Left cardiac atrium (tissue), 1 donor: ENCODE measurements around a stretch of chr15.

DNA sequence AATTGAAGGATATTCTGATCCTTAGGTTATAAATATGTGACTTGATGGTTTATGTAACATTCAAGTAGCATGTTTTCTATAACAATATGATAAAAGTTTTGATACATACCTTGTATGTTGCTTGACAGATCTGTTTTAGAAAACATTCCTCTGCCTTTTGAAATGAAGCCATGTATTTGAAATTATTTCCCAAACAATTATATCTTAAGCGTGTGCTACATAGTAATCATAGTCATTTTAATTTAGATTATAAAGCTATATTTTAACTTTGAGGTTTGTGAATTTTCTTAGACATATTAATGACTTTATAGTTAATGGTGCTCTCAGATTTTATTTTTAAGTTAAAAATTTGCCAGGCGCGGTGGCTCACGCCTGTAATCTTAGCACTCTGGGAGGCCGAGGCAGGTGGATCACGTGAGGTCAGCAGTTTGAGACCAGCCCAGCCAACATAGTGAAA lies 11.3 kb upstream of the CHD2 start:
- PRO-cap: no peak

DNA sequence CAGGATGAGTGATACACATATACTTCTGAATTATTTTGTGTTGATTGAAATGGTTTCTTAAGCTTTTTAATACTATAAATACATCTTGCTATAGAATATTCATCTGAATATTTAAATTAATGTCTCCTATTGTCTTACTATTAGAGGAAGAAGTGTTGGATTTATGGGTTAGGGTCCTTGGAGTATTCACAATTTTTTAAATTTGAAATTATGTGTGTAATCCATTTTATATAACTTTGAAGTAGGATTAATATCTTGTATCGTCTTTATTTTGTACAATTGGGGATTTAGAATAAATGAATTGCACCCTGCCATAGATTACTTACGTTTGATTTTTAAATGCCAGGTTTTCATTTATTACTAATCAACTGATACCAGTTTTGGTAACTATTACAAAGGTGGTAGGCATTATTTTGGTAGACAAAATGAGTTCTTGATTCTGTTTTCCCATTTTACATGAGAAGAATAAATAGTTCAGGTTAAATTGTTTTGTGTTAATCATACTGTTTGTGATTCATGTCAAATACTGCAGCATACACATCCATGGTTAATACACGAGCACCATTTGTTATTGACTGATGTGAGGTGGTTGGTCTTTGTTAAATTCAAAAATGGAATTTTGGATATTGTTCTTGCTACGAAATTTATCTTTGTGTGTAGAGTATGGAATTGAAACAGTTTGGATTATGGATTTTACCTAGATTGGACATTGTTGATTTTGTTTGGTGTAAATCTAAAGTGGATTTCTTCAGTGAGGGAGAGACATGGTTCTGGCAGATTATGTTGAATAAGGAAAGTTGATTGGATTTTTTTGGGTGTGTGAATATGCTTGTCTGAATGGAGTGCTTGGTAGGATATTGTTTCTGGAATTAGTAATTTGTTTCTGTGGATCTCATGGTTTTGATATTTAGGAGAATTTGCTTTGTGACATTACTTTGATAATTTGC lies 1.4 kb upstream of the CHD2 start:
- PRO-cap: no peak

DNA sequence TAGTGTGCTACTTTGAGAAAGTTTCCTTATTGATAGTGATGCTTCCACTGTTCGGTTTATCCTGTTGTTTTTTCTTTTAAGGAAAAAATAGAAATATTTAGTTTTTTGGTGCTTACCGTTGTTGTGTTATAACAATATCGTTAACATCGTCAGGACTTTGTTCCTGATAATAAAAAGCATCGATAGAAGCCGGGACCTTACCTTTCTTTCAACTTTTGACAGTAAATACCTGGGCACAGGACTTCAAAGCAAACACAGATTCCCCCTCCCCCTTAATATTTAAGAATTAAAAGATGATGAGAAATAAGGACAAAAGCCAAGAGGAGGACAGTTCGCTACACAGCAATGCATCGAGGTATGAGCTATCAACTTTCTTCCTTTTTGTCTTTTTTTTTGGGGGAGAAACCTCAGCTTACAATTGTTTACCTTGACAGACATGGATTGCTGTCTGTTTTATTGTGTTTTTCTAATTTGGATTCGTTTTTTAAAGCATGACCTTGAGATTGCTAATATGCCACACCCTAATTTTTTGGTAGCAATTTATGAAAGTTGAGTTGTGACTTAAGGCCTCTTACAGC lies 910 bp downstream of the CHD2 start:
- PRO-cap: no peak

GRCh38 chr15:92918754-92919028 lies 18.6 kb downstream of the CHD2 start:
- PRO-cap: no peak

GRCh38 chr15:92923962-92924840 lies 24.1 kb downstream of the CHD2 start:
- PRO-cap: no peak

GRCh38 chr15:93002084-93002545 lies 86.9 kb downstream of the RGMA start:
- PRO-cap: no peak

- PRO-cap: no peak
Observed at GRCh38 chr15:93331593-93332154, 242.7 kb upstream of the RGMA start.

DNA sequence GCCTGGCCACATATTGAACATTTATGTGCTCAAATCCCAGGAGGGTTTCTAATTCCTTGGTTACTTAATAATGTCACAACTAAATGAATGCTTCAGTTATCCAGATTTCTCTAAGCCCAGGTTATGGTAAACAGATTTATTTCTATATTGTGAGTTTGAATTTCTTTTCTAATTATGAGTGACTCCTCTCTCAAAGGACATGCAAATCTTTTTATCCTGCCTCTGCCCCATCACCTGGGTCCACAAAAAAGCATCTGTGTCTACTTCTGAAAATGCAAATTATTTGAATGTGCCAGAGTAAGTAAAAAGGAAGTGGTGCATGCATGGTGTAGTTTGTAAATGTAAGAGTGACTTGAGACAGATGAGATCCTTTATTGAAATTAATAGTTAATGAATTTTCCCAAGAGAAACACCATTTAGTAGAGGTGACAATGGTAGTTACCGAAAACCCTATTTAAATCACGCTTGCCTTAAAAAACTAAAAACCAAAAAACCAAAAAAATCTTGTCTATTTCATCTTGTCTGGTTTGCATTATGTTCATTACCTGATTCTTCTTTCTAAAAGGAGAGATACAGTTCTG lies 26.9 kb downstream of the MCTP2 start:
- PRO-cap: no peak

DNA sequence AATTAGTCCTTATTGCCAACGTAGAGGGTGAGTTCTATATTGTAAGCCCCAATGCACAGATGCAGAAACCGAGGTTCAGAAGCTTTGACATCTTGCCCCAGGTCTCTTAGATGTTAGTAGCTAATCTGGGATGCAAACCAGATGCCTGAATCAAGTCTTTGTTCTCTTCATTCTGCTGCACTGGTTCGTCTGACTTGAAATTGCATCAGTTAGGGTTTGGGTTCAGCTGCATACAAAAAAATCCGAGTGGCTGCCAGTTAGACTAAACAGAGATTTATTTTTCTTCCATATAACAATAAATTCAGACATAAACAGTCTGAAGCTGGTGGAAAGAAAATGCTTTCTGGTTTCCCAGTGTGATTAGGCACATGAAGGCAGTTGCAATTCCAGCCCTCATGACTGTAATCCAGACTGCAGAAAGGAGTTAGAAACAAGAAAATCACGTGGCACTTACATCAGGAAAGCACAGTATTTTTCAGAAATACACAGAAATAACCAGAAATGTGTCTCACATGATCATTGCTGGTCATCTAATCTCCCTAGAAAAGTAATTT lies 930.7 kb downstream of the MCTP2 start:
- PRO-cap: no peak

GRCh38 chr15:95281660-95282127 lies 1048.8 kb upstream of the NR2F2 start:
- PRO-cap: no peak

GRCh38 chr15:95327661-95327959 lies 1002.9 kb upstream of the NR2F2 start:
- PRO-cap: unidirectional peak, plus-strand start at chr15:95327731

GRCh38 chr15:95368258-95368656 lies 962.2 kb upstream of the NR2F2 start:
- PRO-cap: unidirectional peak, minus-strand start at chr15:95368414

GRCh38 chr15:95470419-95470722 lies 860.1 kb upstream of the NR2F2 start:
- PRO-cap: no peak

DNA sequence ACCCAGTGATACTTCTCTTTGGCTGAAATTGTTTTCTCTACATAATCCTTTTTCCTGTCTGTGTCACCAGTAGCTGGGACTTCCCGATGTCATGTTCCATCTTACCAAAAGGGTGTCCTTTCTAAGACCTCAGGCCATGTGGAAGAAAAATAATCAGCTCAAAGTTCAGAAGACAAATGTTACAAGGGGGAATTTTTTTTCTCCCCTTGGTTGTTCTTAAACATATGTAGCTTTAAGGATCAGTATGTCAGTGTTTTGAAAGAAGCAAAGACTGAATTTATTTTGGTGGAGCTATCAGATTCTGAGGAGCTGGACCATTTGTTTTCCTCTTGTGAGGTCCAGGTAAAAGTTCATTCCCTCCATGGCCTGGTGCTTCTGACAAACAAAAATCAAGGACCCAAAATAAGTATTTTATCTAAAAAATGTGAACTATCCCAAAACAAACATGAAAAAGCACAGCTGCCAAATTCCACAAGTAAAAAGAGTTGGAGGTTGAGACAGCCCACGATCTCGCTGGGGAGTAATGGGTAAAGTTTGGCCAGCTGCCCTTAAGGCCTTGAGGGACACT lies 859.3 kb upstream of the NR2F2 start:
- PRO-cap: no peak

DNA sequence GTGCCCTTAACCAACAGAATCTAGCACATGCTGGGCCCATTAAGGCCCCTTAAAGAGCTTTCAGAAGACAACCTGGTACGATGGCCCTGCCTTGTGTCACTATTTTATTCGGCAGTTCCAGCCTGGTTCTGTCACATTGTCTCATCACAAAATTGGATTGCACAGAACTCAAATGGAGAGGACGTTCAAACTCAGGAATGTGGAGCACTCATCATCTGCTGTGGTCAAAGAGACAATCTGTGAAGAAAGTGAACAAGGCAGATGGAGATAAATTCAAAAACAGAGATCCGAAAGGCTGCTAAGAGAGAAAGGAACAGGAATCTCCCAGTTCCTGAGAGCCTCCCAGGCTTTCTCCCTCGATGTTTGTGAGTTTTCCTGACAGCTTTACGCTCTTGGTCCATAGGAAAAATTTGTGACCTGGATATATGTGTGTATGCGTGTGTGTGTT lies 852.9 kb upstream of the NR2F2 start:
- PRO-cap: no peak

DNA sequence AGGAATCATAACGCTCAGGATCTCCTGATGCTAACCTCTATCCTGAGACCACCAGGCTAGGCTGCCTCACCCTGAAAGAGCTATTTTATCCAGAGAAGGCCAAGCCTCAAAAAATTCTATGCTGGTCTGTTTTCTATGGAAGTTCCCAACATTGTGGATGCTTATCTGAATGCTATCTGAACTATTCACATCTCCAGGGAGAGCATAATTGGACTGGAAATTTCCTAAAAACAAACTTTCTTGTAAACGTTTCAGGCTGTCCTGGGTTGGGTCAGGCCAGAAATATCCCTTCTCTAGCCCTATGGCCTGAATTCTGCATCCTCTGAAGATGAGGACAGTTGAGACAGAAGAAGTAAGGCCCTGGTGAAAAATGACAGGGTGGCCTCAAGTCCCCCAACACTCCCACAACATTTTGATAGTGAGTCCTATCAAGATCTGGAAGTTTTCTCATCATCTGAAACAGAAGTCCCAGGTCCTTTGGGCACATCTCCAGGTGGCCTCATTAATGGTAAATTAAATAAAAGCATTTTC lies 706.4 kb upstream of the NR2F2 start:
- PRO-cap: no peak

- PRO-cap: no peak
Observed at GRCh38 chr15:95718293-95719319, 611.9 kb upstream of the NR2F2 start.

GRCh38 chr15:96162394-96162861 lies 168.1 kb upstream of the NR2F2 start:
- PRO-cap: no peak

DNA sequence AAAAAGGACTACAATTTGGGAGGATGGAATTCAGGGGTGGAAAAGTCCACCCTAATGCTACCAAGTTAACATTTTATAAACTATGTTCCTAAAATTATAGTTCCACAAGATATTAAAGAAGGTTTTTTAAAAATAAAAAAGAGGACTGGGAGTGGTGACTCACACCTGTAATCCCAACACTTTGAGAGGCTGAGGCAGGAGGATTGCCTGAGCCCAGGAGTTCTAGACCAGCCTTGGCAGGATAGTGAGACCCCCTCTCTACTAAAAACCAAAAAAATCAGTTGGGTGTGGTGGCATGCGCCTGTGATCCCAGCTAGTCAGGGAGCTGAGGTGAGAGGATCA lies 152.8 kb upstream of the NR2F2 start:
- PRO-cap: no peak

- PRO-cap: no peak
Observed at GRCh38 chr15:96241429-96241825, 89.1 kb upstream of the NR2F2 start.